Skeletal muscle satellite cell (primary cell): ENCODE data around the gene GPR17.

DNA sequence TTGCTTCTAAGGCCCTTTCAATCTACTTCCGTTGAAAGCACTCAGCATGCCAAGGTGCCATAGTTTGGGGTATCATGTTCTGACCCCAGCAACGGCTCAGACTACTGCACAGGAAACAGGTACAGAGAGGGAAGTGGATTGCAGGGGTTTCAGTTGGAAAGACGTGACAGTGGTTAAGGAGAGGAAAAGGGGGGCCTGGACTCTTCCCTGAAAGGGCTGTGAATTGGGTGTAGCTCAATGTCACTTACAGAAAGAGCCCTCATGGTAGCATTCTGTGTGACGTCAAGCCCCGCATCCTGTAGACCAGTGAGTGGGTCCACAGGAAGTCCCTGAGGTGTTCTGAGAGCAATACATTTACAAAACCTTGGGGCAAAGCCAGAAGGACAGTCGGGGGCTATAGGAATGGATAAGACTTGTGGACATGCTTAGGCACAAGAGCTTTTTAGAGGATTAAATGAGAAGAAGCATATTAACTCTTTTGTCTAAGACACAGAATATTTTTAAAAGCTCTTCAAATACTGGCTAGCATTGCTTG, 121.4 kb upstream of the GYPC start:
- CAGE, long polyA plus RNA, result no peak

GRCh38 chr2:126656408-126656960, 526 bp downstream of the GYPC start:
- CAGE, long polyA plus RNA, result no peak

DNA sequence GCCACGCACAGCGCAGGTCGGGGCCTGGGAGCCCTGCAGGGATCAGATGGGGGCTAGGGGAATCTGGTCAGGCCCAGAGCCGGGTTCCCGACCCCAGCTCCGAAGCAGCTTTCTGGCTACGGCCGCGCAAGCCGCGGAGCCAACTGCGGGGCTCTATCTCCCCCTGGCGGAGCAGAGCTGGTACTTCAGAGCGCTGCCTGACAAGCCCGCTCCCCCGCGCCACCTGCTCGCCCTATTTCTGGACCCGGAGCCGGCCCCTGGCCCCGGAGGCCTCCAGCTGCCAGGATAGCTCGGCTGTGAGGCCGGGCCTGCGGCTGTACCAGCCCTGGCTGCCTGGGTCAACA, 73.3 kb downstream of the TEX51 start:
- CAGE, long polyA plus RNA, result no peak

DNA sequence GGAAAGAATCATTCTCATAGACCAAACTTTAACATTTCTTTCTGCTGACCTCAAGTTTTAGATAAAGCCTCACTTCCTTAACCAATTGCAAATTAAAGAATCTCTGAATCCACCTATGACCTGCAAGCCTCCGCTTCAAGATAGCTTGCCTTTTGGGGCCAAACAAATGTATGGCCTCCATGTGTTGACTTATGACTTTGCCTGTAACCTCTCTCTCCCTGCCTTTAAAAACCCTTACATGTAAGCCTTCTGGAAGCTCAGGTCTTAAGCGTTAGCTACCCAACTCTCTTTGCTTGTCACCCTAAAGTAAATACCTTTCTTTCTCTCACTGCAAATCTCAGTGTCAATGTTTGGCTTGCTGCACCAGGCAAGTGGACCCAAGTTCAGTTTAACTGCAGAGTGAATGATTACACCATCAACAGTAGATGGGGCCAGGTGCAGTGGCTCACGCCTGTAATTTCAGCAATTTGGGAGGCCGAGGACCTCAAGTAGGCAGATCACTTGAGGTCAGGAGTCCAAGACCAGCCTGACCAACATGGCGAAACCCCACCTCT, 97.9 kb downstream of the TEX51 start:
- CAGE, long polyA plus RNA, result no peak

- CAGE, long polyA plus RNA, result no peak
These were observed 103.5 kb downstream of the BIN1 start for GRCh38 chr2:127003411-127003831.

DNA sequence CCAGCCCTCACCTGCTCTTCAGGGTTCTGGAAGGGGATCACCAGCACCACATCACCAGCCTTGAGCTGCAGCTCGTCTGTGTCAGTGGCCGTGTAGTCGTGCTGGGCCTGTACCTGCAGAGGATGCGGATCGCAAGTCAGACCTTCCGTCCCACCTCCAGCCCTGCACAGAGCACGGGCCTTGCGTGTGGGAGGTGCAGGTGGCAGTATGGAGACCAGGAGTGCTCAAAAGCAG, 56.6 kb downstream of the BIN1 start:
- CAGE, long polyA plus RNA, result no peak

DNA sequence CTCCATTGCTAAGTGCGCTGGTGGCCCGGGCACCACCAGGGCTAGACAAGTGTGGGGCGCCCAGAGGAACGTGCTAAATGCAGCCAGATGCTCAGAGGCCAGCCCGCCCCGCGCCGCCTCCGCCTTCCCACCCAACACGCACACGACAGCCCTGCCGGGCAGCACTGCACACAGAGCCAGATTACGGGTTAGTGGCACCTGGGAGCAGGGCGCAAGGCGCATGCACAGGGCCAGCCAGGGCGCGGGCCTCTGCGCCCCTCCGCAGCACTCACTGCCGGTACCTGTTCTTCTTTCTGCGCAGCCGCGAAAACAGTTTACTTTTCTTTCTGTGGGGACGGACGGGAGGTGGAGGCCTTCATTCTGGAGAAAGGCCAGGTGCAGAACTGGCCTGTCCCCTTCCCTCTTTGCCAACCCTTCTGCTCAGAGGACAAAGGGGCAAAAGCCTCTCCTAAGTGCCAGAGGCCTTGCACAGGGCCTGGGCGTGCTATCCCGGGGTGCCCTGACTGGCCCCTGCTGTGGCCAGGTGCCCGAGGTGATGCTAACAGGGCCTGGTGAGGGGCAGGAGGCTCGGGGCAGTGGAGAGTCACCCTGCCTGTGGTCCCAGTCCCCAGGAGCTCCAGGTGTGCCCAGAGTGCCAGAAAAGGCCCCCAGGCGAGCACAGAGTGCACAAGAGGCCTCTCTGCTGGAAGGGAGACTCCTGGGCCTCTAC, 46.5 kb downstream of the BIN1 start:
- CAGE, long polyA plus RNA, result no peak

GRCh38 chr2:127074228-127074723, 32.7 kb downstream of the BIN1 start:
- CAGE, long polyA plus RNA, result no peak

DNA sequence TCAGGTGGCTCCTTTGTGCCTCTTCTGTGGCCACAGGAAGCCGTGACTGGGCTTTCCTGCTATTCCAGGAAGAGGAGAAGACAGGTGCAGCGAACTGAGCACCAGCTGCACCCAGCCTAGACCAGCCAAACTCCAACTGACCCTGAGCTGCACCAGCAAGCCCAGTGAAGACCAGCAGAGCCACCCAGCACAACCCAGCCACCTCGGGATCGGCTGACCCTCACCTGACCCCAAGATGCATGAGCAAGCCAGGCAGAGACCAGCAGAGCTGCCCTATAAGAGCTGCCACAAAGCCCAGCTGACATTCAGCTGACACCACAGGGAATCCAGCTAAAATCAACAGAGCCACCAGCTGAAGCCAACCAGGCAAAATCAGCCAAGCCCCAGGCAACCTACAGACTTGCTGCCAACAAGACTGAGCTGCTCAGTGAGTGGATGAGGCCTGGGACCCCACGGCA, 54.6 kb downstream of the CYP27C1 start:
- CAGE, long polyA plus RNA, result no peak

- CAGE, long polyA plus RNA, result no peak
These were observed 28.1 kb upstream of the ERCC3 start for GRCh38 chr2:127322017-127322527.

DNA sequence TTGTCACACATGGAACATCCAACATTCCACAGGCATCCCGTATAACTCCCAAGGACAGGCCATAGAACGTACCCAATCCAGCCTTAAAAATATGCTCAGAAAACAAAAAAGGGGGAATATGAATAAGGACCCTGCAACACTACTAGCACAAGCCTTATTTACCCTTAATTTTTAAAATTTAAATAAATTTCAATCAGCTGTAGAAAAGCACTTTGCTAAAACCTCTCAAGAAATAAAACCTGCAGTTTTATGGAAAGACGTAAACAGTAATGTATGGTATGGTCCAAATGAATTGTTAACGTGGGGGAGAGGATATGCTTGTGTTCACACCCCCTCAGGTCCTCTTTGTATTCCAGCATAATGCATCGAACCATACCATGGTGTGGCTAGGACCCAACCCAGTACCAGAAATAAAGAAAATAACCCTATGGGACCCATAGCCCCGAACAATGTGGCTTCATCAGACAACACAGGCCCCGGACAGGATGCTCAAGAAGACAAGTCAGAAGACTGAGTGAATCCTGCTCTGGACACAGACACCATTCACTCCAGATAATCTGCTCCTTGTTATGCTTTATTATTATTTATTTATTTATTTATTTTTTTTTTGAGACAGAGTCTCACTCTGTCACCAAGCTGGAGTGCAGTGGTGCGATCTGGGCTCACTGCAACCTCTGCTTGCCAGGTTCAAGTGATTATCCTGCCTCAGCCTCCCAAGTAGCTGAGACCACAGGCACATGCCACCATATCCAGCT, 12.8 kb downstream of the MAP3K2 start:
- CAGE, long polyA plus RNA, result no peak

DNA sequence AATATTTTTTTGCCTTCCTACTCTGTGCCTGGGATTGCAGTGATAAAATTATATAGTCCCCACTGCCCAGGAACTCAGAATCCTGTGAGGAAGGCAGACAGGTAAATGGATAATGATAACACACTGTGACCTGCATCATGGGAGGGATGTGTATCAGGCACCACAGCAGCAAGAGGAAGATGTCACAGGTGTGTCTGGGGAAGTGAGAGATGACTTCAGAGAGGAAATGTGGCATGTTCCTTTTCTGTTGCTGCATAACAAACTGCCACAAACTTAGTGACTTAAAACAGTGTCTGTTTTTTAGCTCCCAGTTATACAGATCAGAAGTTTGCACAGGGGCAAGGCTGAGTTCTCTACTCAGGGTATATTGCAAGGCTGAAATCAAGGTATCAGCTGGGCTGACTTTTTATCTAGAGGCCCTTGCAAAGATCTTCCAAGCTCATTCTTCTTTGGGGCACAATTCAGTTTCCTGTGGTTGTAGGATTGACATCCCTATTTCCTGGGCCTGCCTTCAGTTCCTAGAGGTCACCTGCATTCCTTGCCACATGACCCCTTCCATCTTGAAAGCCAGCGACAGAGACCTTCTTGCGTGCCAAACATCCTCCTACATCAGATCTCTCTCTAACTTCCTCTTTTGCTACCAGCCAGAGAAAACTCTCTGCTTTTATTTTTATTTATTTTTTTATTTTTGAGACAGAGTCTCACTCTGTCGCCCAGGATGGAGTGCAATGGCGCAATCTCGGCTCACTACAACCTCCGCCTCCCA, 2.1 kb upstream of the MAP3K2 start:
- CAGE, long polyA plus RNA, result no peak

- CAGE, long polyA plus RNA, result no peak
These were observed 14.6 kb upstream of the MAP3K2 start for GRCh38 chr2:127402253-127402855.

DNA sequence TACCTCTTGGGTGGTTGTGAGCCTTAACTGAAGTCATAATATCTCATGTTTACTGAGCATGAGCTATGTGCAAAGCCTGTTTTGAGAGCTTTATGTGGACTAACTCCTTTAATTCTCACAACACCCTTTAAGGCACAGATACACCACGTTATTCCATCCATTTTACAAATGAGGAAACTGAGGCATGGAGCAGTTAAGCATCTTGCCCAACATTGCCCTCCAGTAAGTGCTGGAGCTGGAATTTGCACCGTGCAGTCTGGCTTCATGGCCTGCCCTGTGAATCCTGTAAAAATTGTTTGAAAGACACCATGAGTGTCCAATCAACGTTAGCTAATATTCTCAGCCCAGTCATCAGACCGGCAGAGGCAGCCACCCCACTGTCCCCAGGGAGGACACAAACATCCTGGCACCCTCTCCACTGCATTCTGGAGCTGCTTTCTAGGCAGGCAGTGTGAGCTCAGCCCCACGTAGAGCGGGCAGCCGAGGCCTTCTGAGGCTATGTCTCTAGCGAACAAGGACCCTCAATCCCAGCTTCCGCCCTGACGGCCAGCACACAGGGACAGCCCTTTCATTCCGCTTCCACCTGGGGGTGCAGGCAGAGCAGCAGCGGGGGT, 1.2 kb downstream of the PROC start:
- CAGE, long polyA plus RNA, result no peak

GRCh38 chr2:127419889-127420384, 1.7 kb downstream of the PROC start:
- CAGE, long polyA plus RNA, result no peak

- CAGE, long polyA plus RNA, result no peak
These were observed 11.9 kb downstream of the IWS1 start for GRCh38 chr2:127514212-127514994.

DNA sequence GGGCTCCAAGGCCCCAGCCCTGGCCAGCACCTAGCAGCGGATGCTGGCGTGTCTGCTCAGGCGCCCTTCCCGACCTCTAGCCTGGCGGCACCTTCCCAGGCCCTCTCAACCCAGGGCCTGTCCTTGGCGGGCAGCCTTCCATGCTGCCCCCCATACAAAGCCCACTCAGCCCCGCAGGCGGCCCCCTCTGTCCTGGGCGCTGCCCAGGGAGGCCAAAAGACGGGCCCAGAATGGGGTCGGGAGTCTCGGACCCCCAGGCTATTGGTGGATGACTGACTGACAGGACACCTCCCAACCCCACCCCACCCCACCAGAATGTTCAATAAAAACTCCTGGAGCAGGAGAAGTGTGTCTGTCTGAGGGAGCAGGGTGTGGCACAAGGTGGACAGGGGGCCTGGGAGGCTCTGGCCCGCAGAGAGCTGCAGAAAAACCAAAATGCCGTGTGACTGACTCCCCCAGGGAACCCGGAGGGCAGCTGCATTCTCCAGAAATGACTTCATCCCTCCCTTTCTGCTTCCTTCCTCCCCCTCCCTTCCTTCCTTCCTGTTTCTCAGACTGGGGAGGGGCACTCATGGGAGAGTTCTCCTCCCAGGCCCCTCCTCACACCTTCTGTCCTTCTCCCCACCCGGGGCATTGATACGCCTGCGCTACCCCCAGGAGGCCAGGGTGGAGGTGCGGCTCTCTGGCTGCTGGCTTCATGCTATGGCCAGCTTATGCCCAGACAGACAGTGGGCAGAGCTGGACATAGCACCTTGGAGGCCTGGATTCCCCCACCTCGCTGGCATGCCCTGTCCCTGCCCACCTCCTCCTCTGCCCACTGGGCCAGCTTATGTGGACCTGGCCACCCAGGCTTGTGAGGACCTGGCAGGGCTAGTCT, 8.3 kb upstream of the GPR17 start:
- CAGE, long polyA plus RNA, result no peak

GRCh38 chr2:127645728-127646515, at the start of gene GPR17:
Gene GPR17, plus strand, starts transcription at chr2:127646153.
- CAGE, long polyA plus RNA, result no peak

GRCh38 chr2:127650151-127651031, 4.4 kb downstream of the GPR17 start:
- CAGE, long polyA plus RNA, result no peak

DNA sequence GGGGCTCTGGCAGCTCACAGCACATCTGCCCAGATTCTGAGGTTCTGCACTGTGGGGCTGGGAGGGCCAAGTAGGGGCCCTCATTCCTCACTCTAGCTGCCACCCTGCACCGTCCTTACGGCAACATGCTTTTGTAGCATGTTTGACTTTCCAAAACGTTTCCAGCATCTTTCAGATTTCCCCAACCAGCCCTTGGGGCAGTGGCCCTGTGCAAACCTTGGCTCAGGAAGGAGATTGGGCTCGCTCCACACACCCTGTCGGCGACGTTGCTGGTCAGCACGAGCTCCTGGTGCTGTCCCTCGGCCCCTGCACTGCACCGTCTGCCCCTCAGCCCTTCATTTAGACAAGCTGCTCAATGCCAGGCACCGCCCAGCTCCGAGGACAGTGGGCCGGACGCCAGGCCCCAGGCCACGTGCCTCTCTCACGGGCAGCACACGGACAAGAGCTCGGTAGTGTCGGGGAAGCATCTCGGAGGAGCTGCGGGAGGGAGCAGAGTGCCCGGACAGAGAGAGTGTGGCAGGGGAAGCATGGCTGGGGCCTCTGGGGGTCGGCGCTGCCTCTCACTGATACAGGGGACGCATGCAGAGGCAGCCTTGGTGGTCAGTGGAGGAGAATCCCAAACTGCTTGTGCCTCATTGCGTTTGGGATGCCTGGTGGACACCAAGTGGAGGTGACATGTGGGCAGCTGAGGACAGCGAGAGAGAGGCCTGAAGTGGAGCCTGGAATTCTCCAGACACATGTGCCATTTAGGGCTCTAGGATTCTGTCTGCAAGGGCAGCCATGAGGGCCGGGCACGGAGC, 7.0 kb downstream of the GPR17 start:
- CAGE, long polyA plus RNA, result no peak